Fallopian tube (tissue), 1 donor: ENCODE measurements around a stretch of chr13.

DNA sequence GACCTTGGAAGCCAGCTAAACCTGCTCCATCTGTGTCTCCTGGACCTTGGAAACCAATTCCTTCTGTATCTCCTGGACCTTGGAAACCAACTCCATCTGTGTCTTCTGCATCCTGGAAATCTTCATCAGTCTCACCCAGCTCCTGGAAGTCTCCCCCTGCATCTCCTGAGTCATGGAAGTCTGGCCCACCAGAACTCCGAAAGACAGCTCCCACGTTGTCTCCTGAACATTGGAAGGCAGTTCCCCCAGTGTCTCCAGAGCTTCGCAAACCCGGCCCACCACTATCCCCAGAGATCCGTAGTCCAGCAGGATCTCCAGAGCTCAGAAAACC is 10.5 kb downstream of the CHAMP1 start:
- PRO-cap: no peak